Esophagus muscularis mucosa (tissue), 4 donors: ENCODE data around the gene SOX5.

DNA sequence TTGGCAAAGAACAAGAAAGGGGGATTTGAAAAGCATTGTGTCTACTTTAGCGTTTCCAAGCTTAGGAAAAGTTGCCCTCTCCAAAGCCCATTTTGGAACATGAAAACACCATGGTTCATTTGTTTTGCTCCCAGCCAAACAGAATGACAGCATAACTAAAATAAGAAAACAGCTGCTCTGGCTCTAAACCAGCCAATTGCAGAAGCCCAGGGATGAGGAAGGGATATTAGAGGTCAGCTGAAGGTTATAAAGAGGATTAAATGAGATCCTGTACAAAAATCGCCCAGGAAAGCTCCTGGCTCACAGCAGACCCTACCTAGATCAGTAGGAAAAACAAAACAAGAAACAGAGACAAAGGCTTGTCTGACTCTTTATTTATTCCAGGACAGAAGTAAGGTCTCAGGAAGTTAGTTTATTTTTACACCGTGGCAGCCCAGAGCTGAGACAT lies 25.8 kb downstream of the SPX start:
- PRO-cap: no peak
- RAMPAGE, long total RNA, 4 experiments: no peak in any of the 4 experiments

DNA sequence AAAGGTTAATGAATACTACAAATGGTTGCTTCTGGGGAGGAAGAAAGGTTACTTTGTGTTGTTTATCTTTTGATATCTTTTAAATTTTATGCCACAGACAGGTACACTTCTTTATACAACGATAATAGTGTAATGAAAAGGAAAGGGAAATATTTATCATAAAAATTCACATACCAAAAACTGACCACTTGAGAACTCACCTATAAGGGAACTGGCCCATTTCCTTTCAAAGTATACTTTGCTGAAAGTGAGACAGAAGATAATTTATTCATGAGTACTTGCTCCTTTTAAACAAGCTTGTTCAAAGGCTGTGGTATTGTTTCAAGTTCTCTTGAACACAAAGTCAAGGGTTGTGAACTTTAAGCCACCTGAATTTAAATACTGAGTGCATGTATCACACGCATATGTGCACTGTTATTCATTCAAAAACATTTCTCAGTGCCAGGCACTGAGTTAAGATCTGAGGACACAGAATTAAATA lies 19.0 kb upstream of the LDHB start:
- PRO-cap: no peak
- RAMPAGE, long total RNA, 4 experiments: no peak in any of the 4 experiments

- PRO-cap: no peak
- RAMPAGE, long total RNA, 4 experiments: no peak in any of the 4 experiments
Observed at GRCh38 chr12:21765900-21766422, 8.5 kb downstream of the KCNJ8 start.

GRCh38 chr12:21823612-21824135 lies 49.2 kb upstream of the KCNJ8 start:
- PRO-cap: no peak
- RAMPAGE, long total RNA, 4 experiments: no peak in any of the 4 experiments

- PRO-cap: no peak
- RAMPAGE, long total RNA, 4 experiments: no peak in any of the 4 experiments
Observed at GRCh38 chr12:21892304-21892845, 48.9 kb downstream of the ABCC9 start.

DNA sequence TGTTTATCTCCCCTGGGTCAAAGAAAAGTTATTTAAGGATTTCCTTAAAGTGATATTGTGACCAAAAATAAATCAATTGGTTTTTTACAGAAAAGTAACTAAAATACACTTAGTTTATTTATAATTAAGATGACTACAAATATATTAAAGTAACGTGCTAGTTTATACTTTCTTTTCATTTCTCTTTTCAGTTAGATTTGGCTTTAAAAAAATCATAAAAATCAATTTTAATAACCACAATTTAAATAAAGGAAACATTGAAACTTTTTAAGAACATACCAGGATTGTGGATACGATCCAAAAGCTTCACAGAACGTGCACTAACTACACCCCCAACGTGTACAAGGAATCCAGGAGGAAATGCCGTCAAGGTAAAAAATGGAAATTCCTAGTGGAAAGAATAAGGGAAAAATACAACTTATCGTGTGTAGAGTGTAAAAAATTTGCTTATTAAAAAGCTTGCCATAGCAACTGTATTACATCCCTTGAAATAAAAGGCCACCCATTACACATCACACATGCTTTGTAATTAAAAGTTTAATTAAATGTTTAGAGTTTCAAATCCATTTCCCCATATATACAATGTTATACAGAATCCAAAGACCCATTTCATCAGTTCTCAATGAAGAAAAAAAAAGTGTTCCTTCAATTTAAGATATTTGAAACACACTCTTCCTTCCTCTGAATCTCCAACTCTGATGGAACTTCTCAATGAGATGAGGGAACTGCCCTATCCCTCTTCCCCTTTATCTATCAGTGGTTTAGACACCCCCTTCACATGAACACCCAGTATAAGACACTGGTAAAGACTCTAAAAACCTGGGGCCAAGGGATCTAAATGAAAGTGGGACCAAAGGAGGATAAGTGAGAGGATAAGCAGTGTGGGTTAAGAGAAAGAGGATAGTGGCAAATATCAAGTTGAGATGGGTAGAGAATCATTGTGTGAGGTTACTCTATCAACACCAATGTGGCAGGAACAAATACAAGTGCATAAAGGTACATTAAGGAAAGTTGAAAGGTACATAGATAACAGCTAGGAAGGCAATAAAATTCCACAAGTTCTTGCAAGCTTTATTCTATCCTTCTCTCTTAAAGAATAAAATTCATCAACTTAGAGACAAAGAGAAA lies 37.5 kb downstream of the C2CD5 start:
- PRO-cap: no peak
- RAMPAGE, long total RNA, 4 experiments: no peak in any of the 4 experiments

DNA sequence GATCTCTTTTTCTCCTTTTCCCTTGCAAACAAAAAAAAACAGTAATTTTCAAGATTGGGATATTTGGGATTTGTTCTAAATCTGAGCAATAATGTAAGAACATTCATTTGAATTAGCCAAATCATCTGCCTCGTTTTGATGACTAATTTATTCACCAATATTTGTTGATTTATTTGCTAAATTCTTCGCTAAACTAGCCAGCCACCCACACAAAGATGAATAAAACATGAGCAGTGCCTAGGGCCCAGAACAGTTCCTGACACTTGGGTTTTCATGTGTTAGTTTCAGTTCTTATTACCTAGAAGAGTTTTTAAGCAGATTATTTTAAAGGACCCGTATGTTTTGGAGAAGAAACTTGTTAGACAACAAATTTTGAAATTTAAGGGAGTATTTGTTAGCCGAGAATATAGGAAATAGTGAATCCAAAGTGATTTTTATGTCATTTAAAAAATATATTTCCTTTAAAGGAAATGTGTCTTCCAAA lies 1.5 kb downstream of the ETNK1 start:
- PRO-cap: no peak
- RAMPAGE, long total RNA, 4 experiments: no peak in any of the 4 experiments

DNA sequence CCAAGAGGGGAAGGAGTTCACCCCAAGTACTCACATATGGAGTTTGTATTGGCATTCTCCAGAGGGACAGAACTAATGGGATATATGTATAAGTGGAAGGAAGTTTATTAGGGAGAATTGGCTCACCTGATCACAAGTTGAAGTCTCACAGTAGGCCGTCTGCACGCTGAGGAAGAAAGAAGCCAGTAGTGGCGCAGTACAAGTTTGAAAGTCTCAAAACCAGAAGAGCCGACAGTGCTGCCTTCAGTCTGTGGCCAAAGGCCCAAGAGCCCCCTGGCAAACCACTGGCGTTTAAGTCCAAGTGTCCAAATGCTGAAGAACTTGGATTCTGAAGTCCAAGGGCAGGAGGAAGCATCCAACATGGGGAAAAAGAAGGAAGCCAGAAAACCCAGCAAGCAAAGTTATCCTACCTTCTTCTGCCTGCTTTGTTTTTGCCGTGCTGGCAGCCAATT lies 54.0 kb downstream of the ETNK1 start:
- PRO-cap: no peak
- RAMPAGE, long total RNA, 4 experiments: no peak in any of the 4 experiments

DNA sequence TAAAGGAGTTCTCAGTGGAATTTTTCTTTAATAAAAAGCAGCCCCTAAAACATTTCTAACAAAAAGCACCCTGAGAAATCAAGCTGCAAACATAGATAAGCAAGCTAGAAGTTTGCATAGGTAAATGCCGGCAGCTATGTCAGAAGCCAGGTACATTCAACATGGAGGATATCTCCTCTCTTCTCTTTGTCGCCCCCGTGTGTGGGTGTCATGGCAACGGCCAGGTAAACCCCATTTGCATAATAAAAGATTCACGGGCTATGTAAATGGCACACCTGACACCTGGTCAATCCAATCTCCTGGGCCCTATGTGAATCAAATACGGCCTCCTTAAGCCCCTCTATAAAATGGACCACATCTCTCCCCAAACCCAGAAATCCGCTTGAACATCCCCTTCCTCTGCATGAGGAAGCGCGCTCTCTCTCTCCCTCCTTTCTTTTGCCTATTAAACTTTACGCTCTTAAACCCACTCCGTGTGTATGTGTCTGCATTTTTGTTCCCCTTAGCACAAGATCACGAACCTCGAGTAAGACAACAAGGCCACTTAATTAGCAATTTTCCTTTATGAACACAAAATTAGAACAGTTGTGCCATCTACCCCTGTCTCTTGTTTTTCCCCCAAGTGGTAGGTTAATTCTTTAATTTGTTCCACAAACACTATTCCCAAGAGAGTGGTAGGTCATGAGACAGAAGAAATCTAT lies 363.7 kb downstream of the SOX5 start:
- PRO-cap: no peak
- RAMPAGE, long total RNA, 4 experiments: no peak in any of the 4 experiments

DNA sequence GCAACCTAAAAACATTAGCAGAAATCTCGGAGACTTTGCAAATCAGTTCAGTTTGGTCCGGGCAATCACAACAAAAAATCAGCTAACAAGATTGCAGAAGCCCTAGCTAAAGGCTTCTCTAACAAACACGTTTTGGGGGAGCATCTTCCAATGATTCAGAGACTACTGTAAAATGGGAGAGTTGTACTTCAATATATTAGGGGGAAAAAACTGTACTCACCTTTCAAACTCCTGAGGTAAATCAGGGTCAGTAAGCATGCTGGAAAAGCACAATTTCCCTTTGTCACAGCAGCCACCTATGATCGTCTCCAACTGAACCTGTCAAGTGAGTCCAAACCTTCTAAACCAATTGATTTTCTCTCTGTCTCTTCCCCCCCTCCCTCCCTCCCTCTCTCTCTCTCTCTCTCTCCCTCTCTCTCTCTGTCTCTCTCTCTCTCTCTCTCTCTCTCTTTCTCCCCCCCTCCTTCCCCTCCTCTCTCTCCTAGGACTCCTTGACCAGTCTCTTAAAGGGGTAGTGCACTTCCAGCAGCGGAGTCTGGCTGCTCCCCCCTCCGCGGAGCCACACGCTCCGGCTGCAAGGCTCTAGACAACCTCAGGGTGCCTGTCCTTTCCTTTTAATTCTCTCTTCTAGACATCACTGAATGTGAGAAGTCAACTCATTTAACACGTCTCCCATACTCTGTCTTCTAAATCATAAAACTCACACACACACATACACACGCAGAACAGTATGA lies at the start of gene SOX5:
TSS of gene SOX5 (minus strand) at position 327 of the 734 bp plus-strand sequence.
- PRO-cap: no peak
- RAMPAGE, long total RNA, 4 experiments: start-site peak on the minus strand in 1 of 4 experiments, centred at position 433 of the sequence, 7 reads per replicate

GRCh38 chr12:24378308-24378758 lies 428.9 kb upstream of the SOX5 start:
- PRO-cap: no peak
- RAMPAGE, long total RNA, 4 experiments: no peak in any of the 4 experiments

DNA sequence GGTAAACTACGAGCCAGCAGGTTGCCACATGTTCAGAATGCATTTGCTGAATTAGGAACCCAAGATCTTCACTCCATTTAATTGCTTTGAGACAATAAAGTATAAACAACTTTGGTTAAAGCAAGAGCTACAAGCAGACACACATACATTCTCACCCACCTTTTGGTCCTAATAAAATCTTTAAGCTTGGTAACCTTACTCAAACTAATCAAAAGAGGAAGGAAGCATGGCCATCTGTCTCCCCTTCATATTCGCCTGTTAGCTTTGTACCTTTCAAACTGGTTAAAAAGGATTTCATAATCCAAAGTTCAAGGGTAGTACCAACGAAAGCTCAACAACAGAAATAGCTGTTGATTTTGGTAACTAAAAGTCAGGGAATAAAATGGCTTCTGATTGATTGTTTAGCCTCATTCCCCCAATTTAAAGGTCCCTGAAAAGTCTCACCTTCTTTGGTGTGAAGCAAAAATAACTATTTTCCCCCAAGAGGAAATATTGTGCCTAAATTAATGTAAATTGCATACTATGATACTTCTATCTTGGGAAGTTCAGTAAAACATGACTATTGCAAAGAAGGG lies 456.9 kb downstream of the BCAT1 start:
- PRO-cap: no peak
- RAMPAGE, long total RNA, 4 experiments: no peak in any of the 4 experiments

DNA sequence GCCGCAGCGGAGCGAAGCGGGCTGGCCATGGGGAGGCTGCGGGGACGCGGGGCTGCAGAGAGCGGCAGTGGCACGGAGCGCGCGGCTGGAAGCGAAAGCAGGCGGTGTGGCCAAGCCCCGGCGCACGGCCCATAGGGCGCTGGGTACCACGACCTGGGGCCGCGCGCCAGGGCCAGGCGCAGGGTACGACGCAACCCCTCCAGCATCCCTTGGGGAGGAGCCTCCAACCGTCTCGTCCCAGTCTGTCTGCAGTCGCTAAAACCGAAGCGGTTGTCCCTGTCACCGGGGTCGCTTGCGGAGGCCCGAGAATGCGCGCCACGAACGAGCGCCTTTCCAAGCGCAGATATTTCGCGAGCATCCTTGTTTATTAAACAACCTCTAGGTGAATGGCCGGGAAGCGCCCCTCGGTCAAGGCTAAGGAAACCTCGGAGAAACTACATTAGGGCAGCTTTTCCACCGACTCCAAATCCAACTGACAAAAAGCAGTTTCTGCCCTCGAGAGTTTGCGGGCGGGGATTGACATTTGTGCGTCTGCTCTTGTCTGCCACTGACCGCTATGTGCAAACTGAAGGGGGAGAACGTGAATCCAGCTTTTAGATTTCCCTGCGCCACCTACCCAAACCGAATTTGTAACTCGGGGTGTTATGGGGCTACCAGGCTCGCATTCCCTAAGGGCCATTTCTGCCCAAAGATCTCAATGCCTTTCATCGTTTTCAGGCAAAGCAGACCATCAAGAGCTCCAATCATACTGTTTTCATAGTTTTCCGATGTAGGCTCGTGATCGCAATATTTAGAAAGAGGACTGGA lies 45.7 kb downstream of the BCAT1 start:
- PRO-cap: bidirectional peak, plus-strand start at position 285 of the sequence, minus-strand start at position 87 of the sequence; unidirectional peak, minus-strand start at position 345 of the sequence; unidirectional peak, minus-strand start at position 474 of the sequence; unidirectional peak, minus-strand start at position 558 of the sequence
- RAMPAGE, long total RNA, 4 experiments: no peak in any of the 4 experiments

DNA sequence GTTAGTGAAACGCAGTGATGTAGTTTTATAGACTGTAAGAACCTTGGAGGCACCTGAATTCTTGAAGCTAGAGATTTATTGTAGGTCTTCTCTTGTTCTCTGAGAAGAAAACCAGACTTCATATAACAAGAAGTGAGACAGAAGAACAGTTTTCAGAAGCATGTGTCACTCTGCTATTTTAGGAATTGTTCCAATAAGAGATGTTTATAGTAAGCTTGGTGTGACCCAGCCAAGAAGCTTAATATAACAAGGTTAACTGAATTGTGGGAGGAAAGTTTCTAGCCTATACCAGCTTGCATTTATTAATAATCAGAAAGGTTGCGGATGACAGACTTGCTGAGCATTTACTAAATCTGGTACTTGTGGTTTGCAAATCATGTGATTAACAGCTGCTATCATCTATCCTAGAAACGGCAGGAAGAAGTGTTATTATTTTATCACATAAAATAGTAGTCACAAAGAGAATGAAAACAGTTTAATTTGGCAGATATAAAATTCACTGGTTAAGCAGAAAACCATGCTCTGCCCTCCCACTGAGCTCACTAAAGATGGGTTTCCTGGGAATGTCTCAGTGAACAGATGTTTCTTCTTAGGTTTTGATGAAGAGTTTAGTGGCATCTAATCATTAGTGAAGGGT lies 49.2 kb upstream of the BCAT1 start:
- PRO-cap: no peak
- RAMPAGE, long total RNA, 4 experiments: no peak in any of the 4 experiments

DNA sequence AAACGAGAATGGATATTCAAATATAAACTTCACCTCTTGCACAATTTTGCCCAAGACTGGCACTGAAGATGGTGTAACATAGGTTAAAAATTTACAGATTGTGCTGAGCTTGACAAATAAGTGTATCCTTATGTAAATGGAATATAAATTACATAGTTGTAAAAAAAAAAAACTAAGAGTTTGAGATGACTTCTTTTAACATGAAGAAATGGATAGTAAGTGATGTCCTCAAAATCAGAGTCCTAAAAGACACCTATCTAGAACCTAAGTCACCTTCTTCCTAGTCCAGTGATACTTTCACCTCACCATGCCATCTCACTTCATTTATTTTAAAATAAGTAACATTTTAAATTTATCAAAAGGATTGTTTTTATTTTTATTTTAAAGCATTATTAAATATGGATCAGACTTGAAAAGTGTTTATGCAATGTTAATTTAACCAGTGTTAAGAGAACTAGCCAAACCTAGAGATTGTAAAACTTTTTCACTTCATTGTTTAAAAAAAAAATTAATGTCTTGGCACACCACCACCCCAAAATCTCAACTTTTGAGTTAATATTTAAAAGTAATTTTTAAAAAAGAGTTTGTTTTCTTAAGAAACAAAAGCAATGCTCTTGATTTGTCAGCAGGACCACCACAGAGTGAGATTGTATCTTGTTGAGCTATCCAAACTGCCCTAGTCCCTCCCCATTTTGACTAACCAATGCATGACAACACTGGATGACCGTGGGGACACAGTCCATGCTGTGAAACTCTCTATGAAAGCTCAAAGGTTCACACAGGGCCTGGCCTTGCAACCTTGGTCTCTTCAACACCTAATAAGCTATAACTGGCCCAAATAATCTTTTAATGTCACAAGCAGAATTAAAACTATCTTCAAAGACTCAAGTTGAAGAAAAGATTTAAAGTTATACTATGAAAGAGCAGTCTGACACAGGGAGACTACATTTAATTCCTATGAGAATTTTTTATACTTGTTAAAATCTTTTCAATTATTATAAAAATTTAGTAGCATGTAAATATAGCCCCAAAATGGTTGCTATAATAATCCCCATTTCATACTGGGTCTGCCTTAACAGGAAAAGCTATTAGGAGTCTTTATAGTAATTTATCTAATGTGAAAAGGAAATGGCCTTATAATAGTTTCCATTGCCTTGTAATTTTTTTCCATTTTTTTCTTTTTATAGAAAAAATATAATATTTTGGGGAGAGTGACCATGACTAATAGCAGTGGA lies 13.4 kb downstream of the ETFRF1 start:
- PRO-cap: no peak
- RAMPAGE, long total RNA, 4 experiments: no peak in any of the 4 experiments

- PRO-cap: bidirectional peak, plus-strand start at chr12:26109719, minus-strand start at chr12:26109557
- RAMPAGE, long total RNA, 4 experiments: no peak in any of the 4 experiments
Observed at GRCh38 chr12:26109029-26109878, 15.6 kb downstream of the BHLHE41 start.

DNA sequence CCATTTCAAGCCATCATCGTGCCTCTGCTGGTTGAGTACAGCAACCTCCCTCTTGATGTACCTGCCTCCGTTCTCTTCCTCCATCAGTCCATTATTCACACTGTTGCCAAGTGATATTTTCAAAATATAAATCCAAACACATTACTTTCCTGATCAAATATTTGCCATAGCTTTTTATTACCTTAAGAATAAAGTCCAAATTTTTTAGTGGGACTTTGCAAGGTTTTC lies 18.7 kb upstream of the SSPN start:
- PRO-cap: no peak
- RAMPAGE, long total RNA, 4 experiments: no peak in any of the 4 experiments

- PRO-cap: no peak
- RAMPAGE, long total RNA, 4 experiments: no peak in any of the 4 experiments
Observed at GRCh38 chr12:26246451-26247234, 51.3 kb downstream of the SSPN start.

- PRO-cap: unidirectional peak, minus-strand start at chr12:26319718
- RAMPAGE, long total RNA, 4 experiments: no peak in any of the 4 experiments
Observed at GRCh38 chr12:26319489-26320073, 124.2 kb downstream of the SSPN start.

DNA sequence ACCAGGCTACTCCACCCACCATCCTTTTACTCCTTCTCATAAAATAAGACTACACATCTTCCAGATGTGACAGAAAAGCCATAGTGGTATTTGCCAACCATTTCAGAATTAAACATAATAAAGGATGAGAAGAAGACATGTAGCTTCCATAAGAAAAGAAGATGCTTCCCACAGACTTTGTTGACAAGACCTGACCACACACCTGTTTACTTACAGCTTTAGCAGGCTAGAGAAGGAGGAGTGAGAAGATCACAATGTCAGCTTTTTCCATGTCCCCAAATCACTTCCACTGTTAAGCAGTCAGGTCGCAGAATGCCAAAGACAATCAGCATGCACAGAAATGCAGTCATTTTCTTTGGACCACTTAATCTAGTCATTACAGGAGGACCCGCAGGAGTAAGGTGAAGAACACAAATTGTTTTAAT lies 314.9 kb downstream of the SSPN start:
- PRO-cap: no peak
- RAMPAGE, long total RNA, 4 experiments: no peak in any of the 4 experiments